Ovary (tissue), 7 donors: ENCODE measurements around a stretch of chr6.

DNA sequence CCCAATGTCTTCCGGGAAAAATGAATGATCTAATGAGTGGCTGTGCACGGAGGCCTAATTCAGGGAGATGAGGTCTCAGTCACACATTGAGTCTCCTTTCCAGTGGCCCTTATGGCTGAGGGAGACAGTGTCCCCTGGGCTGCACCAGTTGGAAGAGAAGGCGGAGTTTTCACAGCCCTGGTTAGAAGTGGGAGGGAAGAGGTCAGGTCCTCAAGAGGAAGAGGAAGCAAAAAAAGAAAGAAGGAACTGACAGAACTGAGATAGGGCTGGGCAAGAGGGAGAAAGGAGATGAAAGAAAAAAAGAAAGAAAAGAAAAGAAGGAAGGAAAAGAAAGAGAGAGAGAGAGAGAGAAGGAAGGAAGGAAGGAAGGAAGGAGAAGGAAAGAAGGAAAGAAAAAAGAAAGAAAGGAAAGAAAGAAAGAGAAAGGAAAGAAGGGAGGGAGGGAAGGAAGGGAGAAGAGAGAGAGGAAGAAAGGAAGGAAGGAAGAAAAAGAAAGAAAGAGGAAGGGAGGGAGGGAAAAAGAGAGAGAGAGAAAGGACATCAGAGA is 5.1 kb upstream of the FUCA2 start:
- PRO-cap, 7 experiments = no peak in any of the 7 experiments
- RAMPAGE, long total RNA, 2 experiments = no peak in any of the 2 experiments

GRCh38 chr6:143679870-143680576 is 2.3 kb downstream of the PHACTR2 start:
- PRO-cap, 7 experiments = peak in 1 of 7 experiments; most common minus-strand start chr6:143680312 (in 1)
- RAMPAGE, long total RNA, 2 experiments = no peak in any of the 2 experiments

- PRO-cap, 7 experiments = peak in 2 of 7 experiments; most common minus-strand start chr6:143755323 (in 1)
- RAMPAGE, long total RNA, 2 experiments = no peak in any of the 2 experiments
Observed at GRCh38 chr6:143755270-143755478, 77.4 kb downstream of the PHACTR2 start.

- PRO-cap, 7 experiments = peak in 1 of 7 experiments; most common plus-strand start chr6:143755645 (in 1)
- RAMPAGE, long total RNA, 2 experiments = no peak in any of the 2 experiments
Observed at GRCh38 chr6:143755479-143755891, 77.7 kb downstream of the PHACTR2 start.

DNA sequence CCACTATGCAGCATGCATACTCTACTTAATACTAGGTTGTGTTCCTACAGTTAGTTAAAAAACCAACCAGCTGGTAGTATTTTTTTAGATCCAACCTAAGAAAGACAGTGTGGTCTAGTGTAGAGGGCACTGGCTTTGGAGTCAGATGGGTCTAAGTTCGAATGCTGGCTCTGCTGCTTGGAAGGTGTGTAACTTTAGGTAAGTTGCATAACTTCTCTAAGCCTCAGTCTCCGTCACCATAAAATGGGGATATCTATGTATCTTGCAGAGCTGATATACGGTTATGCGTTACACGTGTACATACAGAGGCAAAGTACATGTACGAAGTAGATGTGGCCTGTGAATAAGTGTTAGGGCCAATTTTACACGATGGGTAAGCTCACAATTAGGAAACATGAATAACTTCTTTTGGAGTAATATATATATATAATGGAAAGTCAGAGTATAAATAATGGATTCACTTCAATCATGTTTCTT is 41.1 kb downstream of the PLAGL1 start:
- PRO-cap, 7 experiments = no peak in any of the 7 experiments
- RAMPAGE, long total RNA, 2 experiments = no peak in any of the 2 experiments

- PRO-cap, 7 experiments = no peak in any of the 7 experiments
- RAMPAGE, long total RNA, 2 experiments = no peak in any of the 2 experiments
Observed at GRCh38 chr6:144065131-144065415, 30.3 kb downstream of the SF3B5 start.

- PRO-cap, 7 experiments = no peak in any of the 7 experiments
- RAMPAGE, long total RNA, 2 experiments = no peak in any of the 2 experiments
Observed at GRCh38 chr6:144106228-144106691, 10.9 kb upstream of the SF3B5 start.

- PRO-cap, 7 experiments = no peak in any of the 7 experiments
- RAMPAGE, long total RNA, 2 experiments = no peak in any of the 2 experiments
Observed at GRCh38 chr6:144159198-144159732, 8.9 kb downstream of the STX11 start.

- PRO-cap, 7 experiments = no peak in any of the 7 experiments
- RAMPAGE, long total RNA, 2 experiments = no peak in any of the 2 experiments
Observed at GRCh38 chr6:144186738-144187674, 36.7 kb downstream of the STX11 start.

GRCh38 chr6:144264721-144265304 is 20.3 kb upstream of the UTRN start:
- PRO-cap, 7 experiments = no peak in any of the 7 experiments
- RAMPAGE, long total RNA, 2 experiments = no peak in any of the 2 experiments

- PRO-cap, 7 experiments = peak in 1 of 7 experiments; most common plus-strand start chr6:144344200 (in 1)
- RAMPAGE, long total RNA, 2 experiments = start-site peak on the plus strand in 1 of 2 experiments, at chr6:144344165-144344240 at its widest, 99 reads per replicate
Observed at GRCh38 chr6:144343559-144344713, 58.8 kb downstream of the UTRN start.

DNA sequence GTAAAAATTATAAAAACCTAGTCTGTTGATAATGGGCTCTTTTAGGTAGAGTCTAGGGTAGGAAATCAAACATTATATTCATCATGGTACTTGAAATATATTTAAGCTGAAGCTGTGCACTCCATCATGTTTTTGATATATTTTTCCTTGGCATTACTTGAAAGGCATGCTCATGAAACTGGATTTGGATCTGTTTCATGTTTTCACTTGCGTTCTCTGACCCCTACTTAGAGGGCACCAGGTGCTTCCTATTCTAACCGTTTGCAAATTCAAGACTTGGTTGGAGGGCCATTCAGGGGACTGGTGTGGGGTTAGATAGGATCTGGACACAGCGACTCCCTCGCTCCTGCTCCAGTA is 64.4 kb downstream of the UTRN start:
- PRO-cap, 7 experiments = no peak in any of the 7 experiments
- RAMPAGE, long total RNA, 2 experiments = no peak in any of the 2 experiments

DNA sequence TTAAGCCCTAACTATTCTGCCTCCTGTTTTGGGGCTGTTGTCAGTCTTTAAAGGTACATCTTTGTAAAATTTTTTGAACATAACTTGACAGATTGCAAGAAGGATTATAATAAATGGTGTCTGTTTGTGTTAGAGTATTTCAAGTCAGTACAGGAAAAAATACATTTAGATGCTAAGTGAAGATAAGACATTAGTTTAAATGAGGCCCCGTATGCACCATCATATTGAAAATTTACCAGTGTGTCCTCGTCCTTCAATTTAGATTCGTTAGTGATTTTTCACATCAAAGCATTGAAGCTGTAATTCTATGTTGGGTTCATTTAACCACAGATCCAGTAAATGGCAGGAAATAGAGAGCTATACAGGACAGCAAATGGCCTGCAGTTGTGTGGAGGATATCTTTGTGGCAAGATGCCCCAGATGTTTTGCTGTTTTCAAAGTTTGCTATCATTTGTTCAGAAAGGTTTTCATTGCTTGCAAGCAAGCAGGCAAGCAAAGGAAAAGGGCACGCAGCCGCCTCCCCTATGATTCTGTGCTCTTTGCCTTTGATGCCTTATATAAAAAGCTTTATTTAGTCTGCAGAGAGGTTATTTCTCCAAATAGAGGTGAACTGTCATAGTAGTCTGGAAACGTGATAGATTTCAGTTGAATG is 66.1 kb downstream of the UTRN start:
- PRO-cap, 7 experiments = no peak in any of the 7 experiments
- RAMPAGE, long total RNA, 2 experiments = no peak in any of the 2 experiments

DNA sequence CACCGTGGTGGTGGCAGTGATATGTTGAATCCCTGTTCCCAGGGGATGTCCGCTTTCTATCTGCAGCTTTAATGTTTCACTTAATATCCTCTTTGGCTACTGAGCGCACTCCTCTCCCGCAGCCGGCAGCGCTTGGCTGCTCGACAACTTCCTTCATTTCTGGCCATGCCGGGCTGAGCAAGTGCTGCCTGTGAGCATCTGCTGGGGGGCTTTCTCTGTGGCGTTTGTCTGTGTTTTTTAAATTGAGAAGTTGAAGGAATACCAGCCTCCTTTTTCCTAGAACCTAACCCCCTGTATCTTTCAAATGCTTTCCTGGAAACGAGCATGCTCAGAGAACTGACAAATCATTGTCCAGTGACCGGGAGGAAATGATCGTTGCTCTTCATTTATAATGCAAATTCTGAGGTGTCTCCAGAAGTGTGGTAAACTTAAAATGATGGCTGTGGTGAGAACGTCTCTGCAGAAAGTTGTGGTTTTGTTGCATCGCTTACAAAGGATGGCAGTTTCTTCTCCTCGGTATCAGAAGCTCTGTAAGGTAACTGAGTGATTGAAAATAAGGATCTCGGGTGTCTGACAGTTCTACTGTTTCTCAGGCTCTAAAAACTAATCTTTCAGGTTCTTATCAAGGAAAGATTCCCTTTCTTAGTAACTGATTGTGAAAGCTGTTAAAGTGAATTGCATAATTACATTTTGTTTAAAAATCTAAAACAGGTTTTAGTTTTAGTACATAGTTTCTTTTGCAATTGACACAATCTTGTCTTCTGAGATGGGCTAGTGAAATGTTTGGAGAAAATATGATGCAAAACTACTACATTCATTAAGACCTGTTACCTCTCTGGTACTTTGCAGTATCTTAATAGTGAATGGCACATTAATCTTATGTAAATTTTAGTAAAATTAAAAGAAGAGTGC is 298.2 kb downstream of the UTRN start:
- PRO-cap, 7 experiments = no peak in any of the 7 experiments
- RAMPAGE, long total RNA, 2 experiments = no peak in any of the 2 experiments

DNA sequence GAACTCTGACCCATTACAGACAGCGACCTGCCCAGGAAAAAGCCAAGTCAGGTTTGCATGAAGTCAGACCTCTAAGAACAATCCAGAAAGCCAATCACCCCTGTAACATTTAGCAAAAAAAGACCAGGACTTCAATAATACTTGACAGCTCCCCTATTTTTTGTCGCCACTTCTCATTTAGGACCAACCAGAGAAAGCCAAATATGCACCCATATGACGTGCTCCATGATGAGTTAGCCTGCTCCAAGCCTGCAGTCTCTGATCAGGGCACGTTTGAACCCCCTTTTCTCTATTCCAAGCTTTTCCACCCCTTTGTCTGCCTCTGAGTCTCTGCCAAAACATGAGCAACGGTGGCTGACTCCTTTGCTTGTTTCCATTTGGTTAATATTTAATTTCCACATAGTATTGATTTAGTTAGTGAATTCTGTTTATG is 636.3 kb downstream of the UTRN start:
- PRO-cap, 7 experiments = no peak in any of the 7 experiments
- RAMPAGE, long total RNA, 2 experiments = no peak in any of the 2 experiments

DNA sequence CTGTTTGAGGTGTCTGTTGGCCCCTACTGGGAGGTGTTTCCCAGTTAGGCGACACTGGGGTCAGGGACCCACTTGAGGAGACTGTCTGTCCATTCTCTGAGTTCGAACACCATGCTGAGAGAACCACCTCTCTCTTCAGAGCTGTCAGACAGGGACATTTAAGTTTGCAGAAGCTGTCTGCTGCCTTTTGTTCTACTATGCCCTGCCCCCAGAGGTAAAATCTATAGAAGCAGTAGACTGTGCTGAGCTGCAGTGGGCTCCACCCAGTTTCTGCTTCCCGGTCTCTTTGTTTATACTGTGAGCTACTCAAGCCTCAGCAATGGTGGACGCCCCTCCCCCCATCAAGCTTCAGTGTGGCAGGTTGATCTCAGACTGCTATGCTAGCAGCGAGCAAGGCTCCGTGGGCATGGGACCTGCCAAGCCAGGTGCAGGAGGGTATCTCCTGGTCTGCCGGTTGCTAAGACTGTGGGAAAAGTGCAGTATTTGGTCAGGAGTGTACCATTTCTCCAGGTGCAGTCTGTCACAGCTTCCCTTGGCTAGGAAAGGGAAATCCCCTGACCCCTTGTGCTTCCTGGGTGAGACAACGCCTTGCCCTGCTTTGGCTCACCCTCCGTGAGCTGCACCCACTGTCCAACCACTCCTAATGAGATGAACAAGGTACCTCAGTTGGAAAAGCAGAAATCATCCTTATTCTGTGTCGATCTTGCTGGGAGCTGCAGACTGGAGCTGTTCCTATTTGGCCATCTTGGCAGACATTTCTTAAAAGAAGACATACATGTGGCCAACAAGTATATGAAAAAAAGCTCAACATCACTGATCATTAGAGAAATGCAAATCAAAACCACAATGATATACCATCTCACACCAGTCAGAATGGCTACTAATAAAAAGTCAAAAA is 692.2 kb downstream of the UTRN start:
- PRO-cap, 7 experiments = no peak in any of the 7 experiments
- RAMPAGE, long total RNA, 2 experiments = no peak in any of the 2 experiments

DNA sequence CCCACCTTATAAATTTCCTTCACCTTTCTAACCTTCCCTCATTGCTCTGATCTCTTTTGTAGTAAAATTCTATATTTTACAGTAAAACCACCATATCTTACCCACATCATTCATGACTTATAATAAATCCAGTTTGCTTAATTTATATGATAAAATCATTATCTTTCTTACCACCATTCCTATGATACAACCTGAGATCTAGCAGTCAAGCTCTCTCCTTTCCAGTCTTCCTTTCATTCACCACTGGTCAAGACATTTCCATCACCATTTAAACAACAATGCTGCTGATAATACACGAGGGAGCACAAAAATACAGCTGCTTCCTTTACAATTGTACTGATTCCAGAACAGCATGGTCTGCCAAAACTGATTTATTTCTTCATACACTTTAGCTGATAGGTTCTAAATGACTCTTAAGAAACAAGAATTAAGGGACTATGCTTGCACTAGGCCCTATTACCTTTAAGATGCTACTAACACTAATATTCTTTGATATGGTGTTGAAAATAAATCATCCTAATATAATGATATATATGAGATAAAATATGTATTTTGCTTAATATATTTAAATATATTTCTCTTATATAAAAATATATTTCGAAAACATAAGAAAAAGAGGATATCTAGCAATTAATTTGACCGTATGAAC is 65.0 kb downstream of the EPM2A start:
- PRO-cap, 7 experiments = no peak in any of the 7 experiments
- RAMPAGE, long total RNA, 2 experiments = no peak in any of the 2 experiments

DNA sequence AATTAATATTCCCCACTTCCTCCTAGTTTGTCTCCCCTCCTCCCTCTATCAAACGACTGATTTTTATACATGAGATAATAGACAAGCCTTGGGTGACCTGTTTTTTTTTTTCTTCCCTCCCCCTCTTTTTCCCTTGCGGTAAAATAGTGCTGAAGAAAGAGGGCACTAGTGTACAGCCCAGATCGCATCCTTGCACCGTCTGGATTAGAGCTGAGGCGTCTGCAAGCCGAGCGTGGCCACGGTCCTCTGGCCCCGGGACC is 1.4 kb upstream of the GRM1 start:
- PRO-cap, 7 experiments = no peak in any of the 7 experiments
- RAMPAGE, long total RNA, 2 experiments = no peak in any of the 2 experiments

GRCh38 chr6:146545643-146545988 is 2.0 kb downstream of the RAB32 start:
- PRO-cap, 7 experiments = peak in 4 of 7 experiments; most common minus-strand start chr6:146545765 (in 4)
- RAMPAGE, long total RNA, 2 experiments = no peak in any of the 2 experiments

DNA sequence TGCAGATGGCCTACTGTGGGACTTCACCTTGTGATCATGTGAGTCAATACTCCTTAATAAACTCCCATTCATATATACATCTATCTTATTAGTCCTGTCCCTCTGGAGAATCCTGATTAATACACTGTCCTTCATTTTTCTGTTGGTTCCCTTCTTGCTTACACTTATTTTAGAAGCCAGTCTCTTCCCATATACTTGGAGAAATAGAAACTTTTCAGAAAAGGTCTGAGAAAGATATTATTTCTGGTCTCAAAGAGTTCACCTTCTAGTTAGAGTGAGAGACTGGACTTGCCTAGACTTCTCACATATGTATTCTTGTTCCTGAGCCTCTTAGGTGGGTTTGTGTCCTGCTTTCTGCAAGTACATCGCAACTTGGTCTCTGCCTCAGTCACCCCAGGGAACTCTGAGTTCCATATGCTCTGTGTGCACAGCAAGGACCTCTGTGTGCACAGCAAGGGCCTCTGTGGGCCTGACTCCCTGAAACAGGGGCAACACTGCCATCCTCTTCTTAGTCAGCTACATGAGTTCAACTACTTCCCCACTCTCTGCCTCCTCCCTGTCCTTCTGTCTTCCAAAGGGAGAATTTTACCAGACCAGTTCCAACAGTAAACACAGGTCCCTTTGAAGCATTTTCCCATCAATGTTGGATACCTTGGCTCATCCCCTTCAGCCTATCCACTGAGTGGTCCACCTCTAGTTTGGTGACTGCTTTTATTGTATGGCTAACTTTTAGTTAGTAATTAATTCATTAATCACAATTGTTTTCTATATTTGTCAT is 256.6 kb downstream of the ADGB start:
- PRO-cap, 7 experiments = no peak in any of the 7 experiments
- RAMPAGE, long total RNA, 2 experiments = no peak in any of the 2 experiments